Subcutaneous adipose tissue (tissue), 3 donors: ENCODE measurements around the gene TCF20.

DNA sequence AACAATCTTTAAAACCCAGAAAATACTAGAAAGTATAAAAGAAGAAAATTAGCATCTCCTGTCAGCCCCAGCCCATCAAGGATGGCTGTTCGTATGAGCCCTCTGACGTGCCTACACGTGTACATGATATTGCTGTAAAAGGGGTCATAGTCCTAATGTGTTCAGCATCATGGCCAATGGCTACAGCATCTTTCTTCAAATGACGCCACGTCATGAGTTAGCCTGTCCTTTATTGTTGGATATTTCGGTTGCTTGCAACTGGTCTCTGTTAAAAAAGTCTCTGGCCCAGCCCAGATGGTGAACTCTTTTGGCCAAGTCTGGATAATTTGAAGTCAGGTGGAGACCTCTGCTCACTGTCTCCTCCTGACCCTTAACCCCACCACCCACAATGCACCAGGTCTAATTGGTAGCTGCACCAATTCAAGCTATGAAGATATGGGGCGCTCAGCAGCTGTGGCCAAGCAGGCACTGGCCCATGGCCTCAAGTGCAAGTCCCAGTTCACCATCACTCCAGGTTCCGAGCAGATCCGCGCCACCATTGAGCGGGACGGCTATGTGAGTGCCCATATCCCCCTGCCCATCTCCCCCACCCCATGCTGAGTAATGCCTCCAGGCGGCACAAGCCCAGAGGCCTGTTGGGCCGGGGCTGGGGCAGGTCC is 21.7 kb downstream of the POLR3H start:
- PRO-cap = no peak
- RAMPAGE, long total RNA, 3 experiments = no peak in any of the 3 experiments

- PRO-cap = bidirectional peak, plus-strand start at chr22:41666885, minus-strand start at chr22:41666733
- RAMPAGE, long total RNA, 3 experiments = no peak in any of the 3 experiments
These were observed 22.1 kb downstream of the SNU13 start for GRCh38 chr22:41666269-41667297.

GRCh38 chr22:41693867-41694862 is 5.1 kb upstream of the MEI1 start:
- PRO-cap = no peak
- RAMPAGE, long total RNA, 3 experiments = start-site peak on the plus strand in 1 of 3 experiments, at chr22:41694380-41694484 at its widest, 15 reads per replicate

DNA sequence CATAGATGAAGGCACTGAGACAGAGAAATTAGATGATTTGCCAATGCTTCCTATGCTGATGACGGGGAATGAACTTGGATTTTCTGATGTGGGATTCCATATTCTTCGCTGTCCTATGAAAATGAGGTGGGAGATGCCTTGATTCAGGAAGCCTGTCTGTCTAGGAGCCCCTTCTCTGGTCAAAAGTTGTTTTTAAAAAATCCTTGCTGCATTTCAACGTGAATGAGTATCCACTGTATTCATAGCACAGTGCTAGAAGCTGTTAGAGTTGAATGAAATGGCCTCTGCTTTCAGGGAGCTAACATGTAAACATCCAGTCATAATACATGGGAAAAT is 12.3 kb downstream of the SREBF2 start:
- PRO-cap = no peak
- RAMPAGE, long total RNA, 3 experiments = no peak in any of the 3 experiments

- PRO-cap = no peak
- RAMPAGE, long total RNA, 3 experiments = no peak in any of the 3 experiments
These were observed 13.9 kb downstream of the SREBF2 start for GRCh38 chr22:41846617-41847312.

DNA sequence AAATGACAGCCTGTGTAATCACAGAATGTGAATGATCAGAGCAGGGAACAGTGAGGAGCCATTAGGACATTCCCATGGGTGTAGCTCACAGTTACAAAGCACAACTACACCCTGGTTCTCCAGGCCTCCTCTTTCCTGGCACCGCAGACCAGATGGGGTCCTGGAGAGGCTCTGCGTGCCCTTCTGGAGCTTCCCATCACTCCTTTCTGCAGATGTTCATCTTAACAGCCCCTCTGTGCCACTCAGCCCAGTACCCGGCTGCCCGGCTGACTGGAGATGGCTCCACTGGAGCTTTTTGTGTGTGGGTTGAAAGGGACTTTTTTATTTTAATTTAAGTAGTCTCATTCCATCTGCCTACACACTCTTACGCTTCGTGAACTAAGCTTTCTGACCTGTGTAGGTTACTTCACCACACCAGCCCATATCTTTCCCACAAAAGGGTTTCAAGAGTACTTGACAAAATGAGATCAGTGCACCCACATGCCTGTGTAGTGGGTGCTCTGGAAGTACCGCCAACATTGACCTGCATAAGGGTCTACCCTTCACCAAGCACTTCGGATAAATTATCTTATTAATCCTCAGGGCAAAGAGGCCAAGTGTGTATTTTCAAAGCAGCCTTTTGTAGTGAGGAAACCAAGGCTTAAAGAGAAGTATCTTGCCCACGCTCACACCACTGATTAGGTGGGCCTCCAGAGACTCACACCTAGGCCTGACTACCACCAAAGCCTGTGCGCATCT is 29.8 kb downstream of the SREBF2 start:
- PRO-cap = no peak
- RAMPAGE, long total RNA, 3 experiments = no peak in any of the 3 experiments

DNA sequence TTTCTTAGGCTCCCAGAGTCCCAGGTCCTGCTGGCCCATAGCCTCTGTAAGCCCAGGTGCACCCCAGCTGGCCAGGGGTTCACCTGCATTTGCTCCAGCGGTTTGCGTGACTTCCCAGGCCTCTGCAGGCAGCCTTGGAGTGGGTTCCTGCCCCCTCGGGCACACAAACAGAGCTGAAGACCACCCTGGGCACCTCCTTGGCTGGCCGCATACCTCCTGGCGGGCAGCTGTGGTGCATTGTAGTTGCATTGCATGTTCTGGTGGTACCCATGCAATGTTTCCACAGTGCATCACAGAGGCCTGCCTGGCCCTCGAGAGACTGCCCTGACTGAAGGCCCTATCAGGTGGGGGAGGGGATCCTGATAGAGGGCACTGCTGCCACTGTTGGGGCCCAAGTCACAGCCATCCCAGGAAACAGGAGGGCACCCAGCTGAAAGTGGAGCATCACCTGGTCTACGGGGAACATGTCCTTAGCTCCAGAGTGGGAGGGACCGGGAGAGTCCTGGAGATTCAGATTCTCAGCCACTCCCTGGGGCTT is 14.1 kb downstream of the SHISA8 start:
- PRO-cap = no peak
- RAMPAGE, long total RNA, 3 experiments = no peak in any of the 3 experiments

DNA sequence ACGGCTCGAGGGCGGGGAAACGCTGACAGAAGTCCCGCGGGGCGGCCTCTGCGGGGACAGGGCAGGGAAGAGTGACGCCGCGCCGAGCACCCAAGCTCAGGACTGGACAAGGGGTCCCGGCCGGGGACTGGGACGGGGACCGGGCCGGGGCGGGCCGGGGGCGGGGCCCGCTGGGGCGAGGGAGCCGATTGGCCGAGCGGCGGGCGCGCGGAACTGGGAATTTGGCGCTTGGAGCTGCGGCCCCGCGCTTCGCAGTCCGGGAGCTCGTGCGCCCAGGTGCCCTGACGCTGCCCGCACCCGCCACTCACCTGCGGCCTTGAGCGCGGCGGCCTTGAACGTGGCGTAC is 4.8 kb downstream of the SHISA8 start:
- PRO-cap = no peak
- RAMPAGE, long total RNA, 3 experiments = no peak in any of the 3 experiments

- PRO-cap = no peak
- RAMPAGE, long total RNA, 3 experiments = no peak in any of the 3 experiments
These were observed 8.2 kb upstream of the TNFRSF13C start for GRCh38 chr22:41934687-41935400.

- PRO-cap = no peak
- RAMPAGE, long total RNA, 3 experiments = no peak in any of the 3 experiments
These were observed 14.2 kb downstream of the SEPTIN3 start for GRCh38 chr22:41983314-41983967.

DNA sequence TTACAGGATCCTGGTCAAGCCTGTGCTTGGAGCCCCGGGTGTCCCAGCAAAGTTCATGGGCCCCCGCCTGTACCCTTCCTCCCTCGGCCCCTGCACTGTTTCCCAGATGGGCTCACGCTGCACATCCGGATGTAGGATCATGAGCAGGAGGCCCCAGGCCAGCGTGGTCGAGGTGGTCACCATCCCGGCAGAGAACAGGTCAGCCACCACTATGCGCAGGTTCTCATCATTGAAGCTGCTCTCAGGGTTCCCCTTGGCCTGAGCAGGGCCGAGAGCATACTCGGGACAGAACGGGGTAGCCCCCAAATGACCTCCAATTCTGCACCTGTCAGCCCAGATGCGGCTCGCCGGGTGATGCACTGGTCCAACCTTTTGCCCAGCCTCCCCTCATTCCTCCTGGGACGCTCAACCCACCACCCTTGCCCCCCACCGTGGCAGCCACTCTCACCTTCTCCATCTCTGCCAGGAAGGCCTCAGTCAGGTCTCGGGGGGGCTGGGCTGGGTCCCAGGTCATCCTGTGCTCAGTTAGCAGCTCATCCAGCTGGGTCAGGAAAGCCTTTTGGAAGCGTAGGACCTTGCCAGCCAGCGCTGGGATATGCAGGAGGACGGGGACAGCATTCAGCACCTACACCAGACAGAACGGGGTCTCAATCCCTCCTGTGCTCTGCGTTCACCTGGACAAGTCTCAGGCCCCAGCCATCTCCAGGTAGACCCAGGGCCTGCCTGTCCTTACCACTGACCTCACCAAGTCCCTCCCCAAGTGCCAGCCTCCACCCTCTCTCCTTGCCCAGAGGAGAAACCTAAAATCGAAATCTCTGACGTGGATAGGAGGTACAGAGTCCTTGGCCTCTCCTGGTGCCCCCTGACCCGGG is 2.6 kb downstream of the CYP2D6 start:
- PRO-cap = no peak
- RAMPAGE, long total RNA, 3 experiments = no peak in any of the 3 experiments

GRCh38 chr22:42142604-42143644 is 12.3 kb upstream of the CYP2D6 start:
- PRO-cap = no peak
- RAMPAGE, long total RNA, 3 experiments = no peak in any of the 3 experiments

- PRO-cap = bidirectional peak, plus-strand start at chr22:42270798, minus-strand start at chr22:42270653
- RAMPAGE, long total RNA, 3 experiments = start-site peak on the minus strand in 1 of 3 experiments, at chr22:42270385-42270422 at its widest, 12 reads per replicate
These were observed at the start of gene TCF20 for GRCh38 chr22:42270106-42271062. Gene TCF20, minus strand, starts transcription at chr22:42270653.

DNA sequence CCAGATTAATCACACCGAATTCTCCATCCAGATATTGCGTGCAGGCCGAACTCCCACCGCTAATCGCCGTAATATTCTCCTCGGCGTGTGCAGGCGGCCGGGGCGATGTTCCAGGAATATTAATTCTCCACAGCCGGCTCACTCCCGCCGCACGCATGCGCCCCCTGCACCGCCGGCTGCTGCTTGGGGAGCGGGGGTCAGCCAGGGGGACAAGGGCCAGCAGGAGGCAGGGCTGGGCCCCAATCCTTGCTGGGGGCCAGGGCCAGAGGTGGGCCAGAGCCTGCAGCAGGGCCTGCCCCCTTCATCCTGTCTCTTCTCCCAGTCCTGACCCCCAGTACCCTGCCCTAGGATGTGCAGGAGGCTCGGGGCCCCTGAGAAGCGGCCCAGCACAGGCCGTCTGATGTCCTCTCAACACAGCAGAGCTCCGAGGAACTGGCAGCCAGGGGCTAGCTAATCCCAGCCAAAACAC is 19.5 kb upstream of the TCF20 start:
- PRO-cap = unidirectional peak, minus-strand start at position 181 of the sequence
- RAMPAGE, long total RNA, 3 experiments = no peak in any of the 3 experiments

DNA sequence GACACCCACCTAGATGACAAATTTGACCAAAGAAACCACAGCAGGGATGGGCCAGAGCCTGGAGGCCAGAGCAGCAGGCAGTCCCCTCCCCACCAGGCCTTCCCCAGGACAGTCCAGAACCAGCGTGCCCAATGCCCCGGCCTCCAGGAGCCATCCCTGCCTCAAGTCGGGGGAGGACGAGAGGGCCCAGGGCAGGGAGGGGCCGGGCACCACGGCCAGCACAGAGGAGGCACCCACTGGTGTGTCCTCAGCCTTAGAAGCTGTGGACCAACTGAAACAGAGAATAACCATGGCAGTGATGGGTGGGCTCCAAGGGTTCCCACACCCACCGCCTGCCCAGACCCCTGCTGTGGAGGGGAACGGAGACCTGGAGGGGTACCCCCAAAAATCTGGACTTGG is 28.3 kb upstream of the TCF20 start:
- PRO-cap = no peak
- RAMPAGE, long total RNA, 3 experiments = no peak in any of the 3 experiments

DNA sequence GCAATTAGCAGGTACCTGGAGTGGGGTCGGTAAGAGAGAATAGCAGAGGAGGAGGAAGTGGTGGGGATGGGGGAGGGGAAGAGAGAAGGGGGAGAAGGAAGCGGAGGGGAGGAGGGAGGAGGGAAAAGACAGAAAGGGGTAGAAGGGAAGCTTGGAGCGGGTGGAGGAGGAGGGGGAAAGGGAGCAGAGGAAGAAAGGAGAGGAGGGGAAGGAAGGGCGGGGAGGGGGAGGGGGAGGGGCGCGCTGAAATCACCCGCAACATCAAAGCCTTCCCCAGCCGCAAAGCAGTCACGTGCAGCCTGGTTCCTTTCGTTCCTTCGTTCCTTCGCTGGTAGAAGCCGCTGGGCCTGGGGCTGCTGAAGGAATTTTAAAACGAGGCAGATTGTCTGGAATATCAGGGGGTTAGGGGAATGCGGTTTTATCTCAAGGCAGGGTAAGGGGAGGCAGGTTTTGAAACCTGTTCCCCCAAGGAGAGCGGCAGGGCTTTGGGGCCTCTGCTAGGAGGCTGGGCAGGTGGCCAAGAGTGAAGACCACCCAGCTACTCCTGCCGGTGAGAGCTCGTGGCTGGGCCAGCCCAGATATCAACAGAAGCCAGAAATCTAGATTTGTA is 29.4 kb upstream of the TCF20 start:
- PRO-cap = unidirectional peak, plus-strand start at position 312 of the sequence
- RAMPAGE, long total RNA, 3 experiments = no peak in any of the 3 experiments

GRCh38 chr22:42368448-42369371 is 63.5 kb downstream of the NFAM1 start:
- PRO-cap = unidirectional peak, minus-strand start at chr22:42369115; bidirectional peak, plus-strand start at chr22:42369492, minus-strand start at chr22:42369249
- RAMPAGE, long total RNA, 3 experiments = no peak in any of the 3 experiments

DNA sequence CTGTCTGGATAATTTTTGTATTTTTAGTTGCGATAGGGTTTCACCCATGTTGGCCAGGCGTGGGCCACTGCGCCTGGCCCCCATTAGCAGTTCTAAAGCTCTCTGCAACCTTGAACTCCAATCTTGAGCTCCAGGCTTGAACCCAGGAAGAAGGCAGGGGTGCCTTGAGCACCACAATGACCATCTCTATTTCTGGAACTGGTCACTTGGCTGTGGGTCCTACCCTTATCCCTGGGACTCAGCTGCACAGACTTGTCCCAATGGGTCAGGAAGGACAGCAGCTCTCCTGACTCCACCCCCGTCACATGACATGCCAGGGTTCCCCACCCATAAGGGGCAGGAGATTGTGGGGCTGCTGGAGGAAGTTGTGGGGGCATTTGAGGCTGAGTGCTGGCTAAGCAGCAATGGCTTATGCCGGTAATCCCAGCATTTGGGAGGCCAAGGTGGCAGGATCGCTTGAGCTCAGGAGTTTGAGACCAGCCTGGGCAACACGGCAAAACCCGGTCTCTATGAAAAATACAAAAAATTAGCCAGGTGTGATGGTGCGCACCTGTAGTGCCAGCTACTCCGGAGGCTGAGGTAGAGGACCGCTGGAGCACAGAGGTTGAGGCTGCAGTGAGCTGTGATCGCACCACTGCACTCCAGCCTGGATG is 56.2 kb downstream of the NFAM1 start:
- PRO-cap = bidirectional peak, plus-strand start at position 370 of the sequence, minus-strand start at position 244 of the sequence
- RAMPAGE, long total RNA, 3 experiments = no peak in any of the 3 experiments

DNA sequence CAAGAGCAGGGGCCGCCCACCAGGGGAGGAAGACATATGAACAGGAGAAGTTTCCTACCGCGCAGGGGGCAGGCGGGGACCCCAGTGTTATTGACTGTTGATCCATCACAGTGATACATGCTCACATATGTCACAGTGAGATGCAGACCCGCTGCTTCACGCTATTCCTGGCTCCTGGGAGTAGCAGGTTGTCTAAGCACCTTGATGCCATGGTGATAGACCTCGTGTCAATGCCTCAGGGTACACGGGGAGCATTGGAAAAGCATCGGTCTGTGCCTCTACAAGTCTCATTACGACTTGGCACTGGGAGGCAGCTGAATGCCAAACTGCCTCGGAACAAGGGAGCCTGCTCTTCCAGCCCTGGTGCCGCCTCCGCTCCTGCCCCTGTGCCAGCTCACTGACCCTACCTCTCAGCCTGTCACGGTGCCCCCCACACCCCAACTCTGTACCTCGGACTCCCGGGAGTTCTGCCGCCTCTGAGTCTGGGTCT is 1.5 kb upstream of the NFAM1 start:
- PRO-cap = no peak
- RAMPAGE, long total RNA, 3 experiments = no peak in any of the 3 experiments

DNA sequence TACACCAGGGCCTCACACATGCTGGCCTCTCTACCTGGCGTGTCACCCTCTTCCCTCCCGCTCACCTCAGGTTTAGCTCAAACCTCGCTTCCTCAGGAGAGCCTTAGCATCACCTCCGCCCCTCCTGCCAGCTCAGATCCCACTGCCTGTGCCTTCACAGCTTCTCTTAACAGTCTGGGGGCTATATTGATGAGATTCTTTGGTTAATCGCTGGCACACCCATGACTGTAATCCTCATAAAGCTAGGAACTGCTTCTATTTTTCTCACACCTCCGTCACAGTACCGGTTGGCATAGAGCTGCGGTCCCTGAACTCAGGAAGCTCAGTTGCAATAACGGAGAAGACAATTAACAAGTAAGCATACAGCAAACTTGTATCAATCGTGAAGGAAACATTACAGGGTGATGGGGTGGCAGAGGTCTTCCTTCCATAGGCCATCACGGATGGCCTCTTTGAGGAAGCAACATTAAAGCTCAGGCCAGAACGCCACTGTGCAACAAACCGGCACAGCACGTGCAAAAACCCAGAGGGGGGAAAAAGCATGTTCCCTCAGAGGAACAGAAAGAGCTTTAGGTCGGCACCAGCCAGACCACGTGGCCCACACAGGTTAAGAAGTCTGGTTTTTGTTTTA is 27.1 kb downstream of the SERHL2 start:
- PRO-cap = no peak
- RAMPAGE, long total RNA, 3 experiments = no peak in any of the 3 experiments